T47D (cell line): Measurements from ENCODE around the genes TTLL12 and MPPED1.

DNA sequence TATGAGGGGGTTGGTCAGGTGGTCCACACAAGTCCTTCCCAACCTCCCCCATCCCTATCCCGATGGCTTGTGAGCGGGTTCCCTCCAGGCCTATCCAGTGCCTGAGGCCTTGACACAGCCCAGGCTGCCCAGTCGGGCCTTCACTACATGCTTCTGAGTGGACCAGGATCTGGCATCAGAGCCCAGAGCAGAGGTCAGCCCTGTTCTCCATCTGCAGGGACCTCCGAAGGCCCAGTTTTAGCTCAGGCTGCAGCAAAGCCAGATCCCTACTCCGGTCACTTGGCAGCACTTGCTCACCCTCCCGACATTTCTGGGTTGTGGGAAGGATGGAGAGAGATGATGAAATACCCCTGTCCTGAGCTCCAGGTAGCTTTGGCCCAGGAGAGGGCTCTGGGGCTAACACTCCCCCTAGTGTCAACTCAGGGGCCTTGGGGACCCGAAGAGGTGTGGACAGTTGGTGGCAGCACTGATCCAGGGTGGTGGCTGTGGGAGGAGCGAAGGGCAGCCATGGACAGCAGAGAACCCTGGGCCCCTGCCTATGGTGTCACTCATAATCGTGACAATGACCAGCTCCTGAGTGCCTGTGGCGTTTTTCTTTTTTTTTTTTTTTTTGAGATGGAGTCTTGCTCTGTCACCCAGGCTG, 10.5 kb upstream of the ARFGAP3 start:
- RRBS = no CpG with 5 or more reads among the region's 10 CpGs

- RRBS = no CpG with 5 or more reads among the region's 3 CpGs
Observed at GRCh38 chr22:42943908-42944345, 71.0 kb downstream of the PACSIN2 start.

GRCh38 chr22:43027468-43027780, 12.5 kb upstream of the PACSIN2 start:
- RRBS = no CpG with 5 or more reads among the region's 5 CpGs

DNA sequence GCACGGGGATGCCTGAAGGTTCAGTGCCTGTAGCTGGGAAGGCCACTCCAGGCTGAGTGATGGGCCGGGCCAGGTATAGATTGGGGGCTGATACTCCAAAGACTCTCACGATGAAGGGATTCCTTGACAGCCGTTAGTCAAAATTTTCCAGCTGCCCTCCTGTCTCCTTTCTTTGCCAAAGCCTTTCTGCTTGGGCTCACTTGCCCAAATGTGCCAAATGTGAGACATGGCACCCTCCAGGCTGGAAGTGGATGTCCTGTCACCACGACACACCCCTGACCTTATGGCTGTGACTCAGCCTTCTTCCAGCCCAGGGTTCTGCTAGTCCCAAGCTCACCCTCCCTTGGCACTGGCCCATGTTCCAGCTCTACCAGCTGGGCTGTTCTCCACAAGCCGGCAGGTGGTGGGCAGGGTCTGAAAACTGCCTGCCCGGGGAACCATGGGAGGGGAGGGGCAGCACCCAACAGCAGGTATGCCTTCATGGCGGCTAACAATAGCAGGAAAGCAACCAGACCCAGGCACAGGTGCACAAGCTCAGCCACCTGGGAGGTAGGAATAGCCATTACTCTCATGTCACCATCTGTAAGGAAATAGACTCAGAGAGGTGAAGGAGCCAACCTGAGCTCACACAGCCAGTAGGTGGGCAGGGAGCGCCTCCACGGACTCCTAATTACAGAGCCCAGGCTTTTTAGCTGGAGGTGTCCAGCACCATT, 13.4 kb upstream of the PACSIN2 start:
- RRBS = no CpG with 5 or more reads among the region's 10 CpGs

DNA sequence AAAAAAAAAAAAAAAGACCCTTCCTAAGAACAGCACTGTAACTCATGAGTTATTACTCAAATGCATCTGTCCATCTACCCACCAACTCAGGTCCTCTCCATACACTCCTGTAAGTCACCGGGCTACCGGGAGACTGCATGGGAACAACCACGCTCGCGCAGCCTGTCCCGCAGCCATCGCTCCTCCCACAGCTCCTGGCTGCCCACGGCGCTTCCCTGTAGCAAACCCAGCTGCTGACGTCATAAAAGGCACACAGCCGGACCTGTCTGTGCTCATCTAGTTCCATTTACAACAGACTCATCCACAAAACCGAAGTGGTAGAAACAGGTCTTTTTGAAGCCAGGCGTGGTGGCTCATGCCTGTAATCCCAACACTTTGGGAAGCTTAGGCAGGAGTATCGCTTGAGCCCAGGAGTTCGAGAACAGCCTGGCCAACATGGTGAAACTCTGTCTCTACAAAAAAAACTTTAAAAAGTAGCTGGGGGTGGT, 23.4 kb upstream of the PACSIN2 start:
- RRBS = no CpG with 5 or more reads among the region's 15 CpGs

GRCh38 chr22:43154795-43155170, 3.4 kb downstream of the TSPO start:
- RRBS = no CpG with 5 or more reads among the region's 14 CpGs

GRCh38 chr22:43171002-43171287, 16.0 kb downstream of the TTLL12 start:
- RRBS = no CpG with 5 or more reads among the region's 8 CpGs

GRCh38 chr22:43174011-43174651, 12.8 kb downstream of the TTLL12 start:
- RRBS = 100% methylated on average over 1 of the region's 37 CpGs

- RRBS = 1% methylated on average over 38 of the region's 83 CpGs
Observed at GRCh38 chr22:43186442-43187178, at the start of gene TTLL12. TTLL12 (minus strand) TSS chr22:43187134.

DNA sequence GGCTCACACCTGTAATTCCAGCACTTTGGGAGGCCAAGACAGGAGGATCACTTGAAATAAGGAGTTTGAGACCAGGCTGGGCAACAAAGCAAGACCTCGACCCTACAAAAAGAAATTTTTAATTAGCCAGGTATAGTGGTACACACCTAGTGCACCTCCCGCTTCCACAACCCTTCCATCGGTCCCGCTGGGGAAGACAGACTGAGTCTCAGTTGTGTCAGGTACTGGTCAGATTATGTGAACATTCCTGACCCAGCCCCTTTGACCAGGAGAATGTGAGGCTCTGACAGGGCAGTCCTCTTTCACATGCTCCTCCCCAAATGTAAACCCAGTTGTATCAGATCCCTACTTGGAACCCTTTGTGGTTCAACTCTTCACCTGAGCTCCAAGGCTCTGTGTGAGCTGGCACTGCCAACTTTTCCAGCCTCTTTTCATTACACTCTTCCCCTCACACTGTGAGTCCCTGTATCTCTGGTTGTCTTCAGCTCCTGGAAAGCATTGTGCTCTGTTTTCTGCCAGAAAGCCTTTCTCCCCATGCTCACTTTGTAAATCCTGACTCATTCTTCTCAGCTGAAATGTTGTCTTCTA, 1.9 kb upstream of the TTLL12 start:
- RRBS = no CpG with 5 or more reads among the region's 4 CpGs

DNA sequence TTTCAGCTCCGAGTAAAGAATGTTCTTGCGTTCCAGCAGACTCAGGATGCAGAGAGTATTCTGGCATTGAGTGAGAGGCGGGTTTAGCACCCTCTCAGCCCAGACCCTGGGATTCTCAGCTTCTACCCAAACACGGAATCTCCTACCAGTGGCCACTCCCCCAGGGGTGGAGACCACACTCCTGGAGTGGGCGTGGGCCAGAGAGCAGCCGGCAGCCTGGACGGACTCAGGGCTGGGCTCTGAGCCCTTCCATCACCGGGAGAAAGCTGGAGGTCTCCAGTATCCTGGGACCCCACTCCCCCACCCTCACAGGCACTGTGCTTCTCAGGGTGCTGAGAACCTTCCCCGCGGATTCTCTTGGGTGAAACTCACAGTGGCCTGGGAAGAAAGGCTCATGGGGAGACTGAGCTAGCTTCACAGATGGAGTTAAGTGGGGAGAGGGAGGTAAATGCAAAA, 26.2 kb upstream of the TTLL12 start:
- RRBS = 22% methylated on average over 3 of the region's 10 CpGs

DNA sequence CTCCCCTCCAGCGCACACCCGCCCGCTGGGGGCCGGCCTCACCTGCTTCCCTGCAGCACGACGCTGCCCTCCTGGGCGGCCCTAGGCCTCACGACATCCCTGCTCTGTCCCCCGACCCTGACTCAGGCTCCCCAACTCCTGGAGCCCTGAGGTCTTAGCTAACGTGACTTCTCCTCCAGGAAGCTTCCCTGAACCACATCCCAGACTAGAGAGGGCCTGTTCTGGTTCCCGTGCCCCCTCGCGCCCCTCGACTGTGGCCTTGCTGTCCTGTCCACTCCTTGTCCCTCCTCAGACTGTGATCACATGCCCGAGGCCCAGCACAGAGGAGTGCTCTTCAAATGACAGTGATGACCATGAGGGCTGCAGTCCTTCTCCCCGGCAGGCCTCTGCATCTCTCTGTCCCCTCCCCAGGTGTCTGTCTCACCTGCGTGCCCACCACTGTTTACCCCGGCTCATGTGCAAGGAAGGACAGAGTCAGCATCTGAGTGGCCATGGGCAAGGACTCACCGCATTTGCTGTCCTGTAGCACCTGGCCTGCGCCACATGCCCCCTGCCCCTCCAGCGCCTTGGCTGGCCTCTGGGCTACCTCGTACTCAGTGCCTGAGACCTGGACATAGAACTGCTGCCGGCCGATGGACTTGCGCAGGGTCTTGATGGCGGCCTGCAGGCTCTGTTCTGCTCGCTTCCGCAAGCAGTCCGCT, 31.0 kb upstream of the TTLL12 start:
- RRBS = 77% methylated on average over 3 of the region's 29 CpGs

DNA sequence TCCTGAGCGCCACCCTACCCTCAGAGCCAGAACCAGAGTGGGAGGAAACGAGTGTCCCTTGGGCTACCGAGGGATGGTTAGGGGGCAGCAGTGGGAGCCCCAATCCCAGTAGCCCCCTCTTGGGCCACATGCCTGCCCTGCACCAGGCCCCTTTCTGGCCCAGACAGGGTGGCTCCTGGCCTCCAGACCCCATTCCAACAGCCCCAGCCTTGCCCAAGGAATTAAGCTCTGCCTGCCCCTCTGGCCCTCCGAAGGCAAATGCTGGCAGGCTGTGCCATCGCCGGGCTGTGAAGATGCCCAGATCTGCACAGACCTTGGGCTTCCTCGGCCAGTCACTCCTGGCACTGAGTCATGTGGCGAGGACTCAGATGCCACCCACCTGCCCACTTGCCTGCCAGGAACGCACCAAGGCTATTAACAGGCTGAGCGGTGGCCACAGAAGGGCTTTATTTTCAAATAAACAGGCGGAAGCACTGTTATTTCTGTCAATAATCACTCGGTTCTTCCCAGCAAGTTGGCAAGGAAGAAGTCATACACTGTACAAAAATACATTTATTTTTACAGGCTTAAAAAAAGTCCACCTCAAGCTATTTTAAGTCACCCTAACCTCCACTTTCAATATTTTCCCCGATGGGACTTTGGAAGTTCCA, 50.3 kb upstream of the TTLL12 start:
- RRBS = no CpG with 5 or more reads among the region's 13 CpGs

- RRBS = no CpG with 5 or more reads among the region's 14 CpGs
Observed at GRCh38 chr22:43293619-43294282, 49.4 kb downstream of the SCUBE1 start.

- RRBS = 5% methylated on average over 19 of the region's 52 CpGs
Observed at GRCh38 chr22:43342573-43343047, 562 bp downstream of the SCUBE1 start.

DNA sequence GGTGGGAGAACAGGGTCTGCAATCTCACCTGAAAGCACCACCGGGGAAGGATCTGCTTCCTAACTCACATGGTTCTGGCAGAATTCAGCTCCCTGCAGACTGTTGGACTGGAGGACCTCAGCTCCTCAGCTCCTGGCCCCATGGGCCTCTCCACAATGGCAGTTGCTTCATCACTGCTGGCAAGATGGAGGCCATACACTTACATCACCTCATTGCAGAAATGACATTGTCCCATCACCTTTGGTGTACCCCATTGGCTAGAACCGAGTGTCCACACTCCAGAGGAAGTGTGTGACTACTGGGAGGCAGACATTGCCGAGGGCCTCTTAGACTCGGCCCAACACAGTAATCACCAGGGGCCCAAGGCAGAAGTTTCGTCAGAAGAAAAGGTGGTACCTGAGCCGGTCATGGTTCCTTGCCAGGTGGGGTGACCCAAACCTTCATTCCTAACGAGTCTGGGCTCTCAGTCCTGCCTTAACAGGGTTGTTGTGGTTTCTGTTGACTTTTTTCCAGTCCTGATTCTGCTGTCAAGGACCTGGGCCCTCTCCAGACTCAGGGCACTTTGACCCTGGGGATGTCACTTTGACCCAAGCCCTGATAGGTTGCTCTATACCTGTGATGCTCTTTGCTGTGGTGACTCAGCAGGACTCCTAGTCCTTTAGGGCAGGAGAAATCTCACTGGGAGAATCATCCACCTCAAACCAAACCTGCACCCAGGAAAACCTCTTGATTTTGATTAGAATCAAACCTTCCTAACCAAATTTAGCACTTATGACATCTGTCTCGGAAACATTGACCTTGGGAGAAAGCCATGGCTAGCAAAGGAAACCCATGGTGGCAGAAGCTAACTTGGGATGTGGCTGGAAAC, 20.7 kb upstream of the MPPED1 start:
- RRBS = 94% methylated on average over 1 of the region's 8 CpGs

DNA sequence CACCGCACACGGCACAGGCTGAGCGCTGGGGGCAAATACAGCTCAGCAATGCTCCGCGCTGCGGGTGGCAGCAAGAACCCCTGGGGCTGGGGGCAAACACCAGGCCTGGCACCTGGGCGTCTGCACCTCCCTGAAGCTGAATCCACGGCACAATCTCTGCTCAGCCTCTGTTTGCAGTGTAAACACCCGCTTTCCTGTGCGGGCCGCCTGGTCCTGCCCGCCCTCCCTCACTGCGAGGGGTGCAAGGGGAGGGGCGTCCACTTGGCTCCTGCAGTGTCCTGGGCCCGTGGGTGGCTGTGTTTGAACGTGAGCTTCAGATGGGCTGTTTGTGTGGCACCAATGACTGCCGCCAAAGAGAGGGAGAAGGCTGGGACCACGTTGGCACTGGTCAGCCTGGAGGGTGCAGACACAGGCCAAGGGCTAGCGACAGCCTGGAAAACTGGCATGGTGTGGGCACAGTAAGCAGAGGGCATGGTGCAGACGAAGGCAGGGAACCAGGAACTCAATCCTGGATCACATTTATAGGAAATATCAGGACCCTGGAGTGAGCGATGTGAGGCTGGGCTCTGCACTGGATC, 14.7 kb upstream of the MPPED1 start:
- RRBS = no CpG with 5 or more reads among the region's 21 CpGs

- RRBS = 33% methylated on average over 67 of the region's 149 CpGs
Observed at GRCh38 chr22:43411505-43412556, at the start of gene MPPED1. MPPED1 (plus strand) TSS chr22:43412014.

DNA sequence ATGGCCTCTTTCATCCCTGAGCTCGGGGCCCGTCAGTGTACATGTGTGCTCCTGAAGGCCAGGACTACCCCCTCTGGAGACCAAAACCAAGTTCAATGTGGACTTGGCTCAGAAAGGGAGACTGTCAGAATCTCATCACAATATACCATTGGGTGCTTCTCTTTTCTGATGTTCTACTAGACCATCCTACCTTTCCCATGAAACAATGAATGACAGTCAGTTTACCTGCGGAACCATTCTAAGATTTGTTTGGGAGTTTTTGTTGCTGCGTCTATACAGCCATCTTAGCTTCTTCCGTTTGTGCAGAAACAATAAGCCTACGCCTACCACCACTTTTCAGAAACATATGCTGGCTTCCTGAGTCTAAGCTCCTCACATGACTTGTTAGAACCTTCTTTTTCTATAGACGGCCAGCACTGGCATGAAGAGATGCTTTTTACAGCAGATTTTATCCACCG, 127.7 kb downstream of the EFCAB6 start:
- RRBS = no CpG with 5 or more reads among the region's 8 CpGs

DNA sequence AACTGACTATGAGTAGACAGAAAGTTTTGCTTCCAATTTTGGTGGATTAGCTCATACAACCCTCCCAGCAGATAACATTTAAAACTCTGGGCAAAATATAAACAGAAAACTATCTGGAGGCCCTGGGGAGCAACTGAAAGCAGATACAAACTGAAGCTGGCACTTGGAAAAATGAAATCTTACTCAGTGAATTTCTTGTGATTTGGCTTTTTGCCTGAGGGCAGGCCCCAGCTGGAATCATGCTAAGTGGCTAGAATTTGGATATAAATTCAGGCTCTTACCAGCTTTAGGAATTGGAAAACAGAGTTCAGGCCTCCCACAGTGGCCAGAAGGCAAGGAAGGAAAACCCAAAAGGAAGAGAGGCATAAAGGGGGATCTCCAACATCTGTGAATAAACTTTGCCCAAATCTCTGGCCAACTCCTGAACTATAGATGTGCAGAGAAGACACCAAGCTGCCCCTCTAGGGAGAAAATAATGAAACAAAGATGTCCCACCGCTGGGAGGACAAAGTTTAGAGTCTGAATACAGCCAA, 85.7 kb downstream of the EFCAB6 start:
- RRBS = no CpG with 5 or more reads among the region's 1 CpG